GM19239 (cell line): Measurements from ENCODE around the gene TM4SF4.

- RRBS, result no CpG with 5 or more reads among the region's 7 CpGs
Measured at GRCh38 chr3:146152546-146153449, 8.2 kb downstream of the PLOD2 start.

DNA sequence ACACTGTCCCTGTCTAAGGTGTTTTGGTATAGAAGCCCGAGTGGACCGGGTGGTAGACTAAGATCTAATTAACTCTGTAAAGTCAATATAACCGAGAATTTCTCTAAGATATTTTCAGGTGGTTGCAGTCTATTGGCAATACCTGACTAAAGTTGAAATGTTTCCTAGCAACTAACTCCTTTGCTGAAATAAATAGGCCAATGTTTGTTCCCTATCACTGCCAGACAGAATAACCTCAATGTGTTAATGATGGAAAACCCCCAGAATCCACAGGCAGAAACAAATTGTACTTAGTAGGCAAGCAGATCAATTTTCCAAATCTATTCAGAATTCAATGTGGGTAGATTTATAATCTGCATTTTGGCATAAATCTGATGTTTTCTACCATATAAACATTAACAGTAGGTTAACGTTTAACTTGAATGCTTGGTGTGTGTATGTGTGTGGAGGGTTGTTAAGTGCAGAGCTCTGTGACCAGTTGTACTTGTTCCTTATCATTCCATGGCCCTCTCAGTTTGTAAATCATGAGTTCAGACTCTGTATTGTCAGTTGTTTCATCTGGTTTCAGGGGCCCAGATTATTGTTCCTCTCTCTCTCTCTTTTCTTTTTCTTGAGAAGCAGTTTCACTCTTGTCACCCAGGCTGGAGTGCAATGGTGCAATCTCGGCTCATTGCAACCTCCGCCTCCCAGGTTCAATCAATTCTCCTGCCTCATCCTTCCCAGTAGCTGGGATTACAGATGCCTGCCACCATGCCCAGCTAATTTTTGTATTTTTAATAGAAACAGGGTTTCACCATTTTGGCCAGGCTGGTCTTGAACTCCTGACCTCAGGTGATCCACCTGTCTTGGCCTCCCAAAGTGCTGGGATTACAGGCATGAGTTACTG lies 32.9 kb downstream of the PLSCR1 start:
- RRBS, result no CpG with 5 or more reads among the region's 6 CpGs

- RRBS, result no CpG with 5 or more reads among the region's 11 CpGs
Measured at GRCh38 chr3:147391628-147391949, 14.8 kb downstream of the ZIC4 start.

- RRBS, result 29% methylated on average over 15 of the region's 63 CpGs
Measured at GRCh38 chr3:147410559-147411375, 1.6 kb downstream of the ZIC1 start.

GRCh38 chr3:147411768-147412468 lies 2.8 kb downstream of the ZIC1 start:
- RRBS, result 21% methylated on average over 8 of the region's 24 CpGs

GRCh38 chr3:147681091-147681540 lies 272.0 kb downstream of the ZIC1 start:
- RRBS, result no CpG with 5 or more reads among the region's 6 CpGs

DNA sequence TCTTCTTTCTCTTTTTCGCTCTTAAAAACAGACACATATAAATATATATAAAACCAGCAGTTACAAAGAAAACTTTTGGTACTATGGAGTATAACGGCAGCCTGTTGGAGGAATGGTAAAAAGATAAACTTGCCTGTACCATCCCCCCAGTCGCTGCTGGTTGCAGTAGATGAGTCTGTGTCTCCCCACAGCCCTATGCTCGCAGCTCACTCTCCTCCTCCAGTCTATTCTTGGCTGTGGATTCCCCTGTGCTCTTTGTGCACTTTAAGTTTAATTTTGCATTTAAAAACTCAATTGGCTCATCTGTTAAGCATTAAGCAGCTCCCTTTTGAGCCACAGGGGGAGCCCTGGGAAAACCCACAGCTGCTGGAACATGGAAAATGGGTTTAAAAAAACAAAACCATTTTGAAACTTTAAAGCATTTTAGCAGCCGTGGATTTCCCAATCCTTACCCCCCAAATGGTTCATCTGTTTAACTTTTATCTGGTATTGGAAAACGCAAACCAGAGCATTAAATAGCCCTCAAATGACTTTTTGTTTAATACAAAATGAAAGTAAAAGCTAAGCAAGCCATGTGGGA lies 536.8 kb downstream of the ZIC1 start:
- RRBS, result no CpG with 5 or more reads among the region's 6 CpGs

GRCh38 chr3:148280701-148281006 lies 417.0 kb upstream of the AGTR1 start:
- RRBS, result 86% methylated on average over 5 of the region's 24 CpGs

GRCh38 chr3:148790874-148791248 lies 36.8 kb upstream of the CPB1 start:
- RRBS, result no CpG with 5 or more reads among the region's 1 CpG

DNA sequence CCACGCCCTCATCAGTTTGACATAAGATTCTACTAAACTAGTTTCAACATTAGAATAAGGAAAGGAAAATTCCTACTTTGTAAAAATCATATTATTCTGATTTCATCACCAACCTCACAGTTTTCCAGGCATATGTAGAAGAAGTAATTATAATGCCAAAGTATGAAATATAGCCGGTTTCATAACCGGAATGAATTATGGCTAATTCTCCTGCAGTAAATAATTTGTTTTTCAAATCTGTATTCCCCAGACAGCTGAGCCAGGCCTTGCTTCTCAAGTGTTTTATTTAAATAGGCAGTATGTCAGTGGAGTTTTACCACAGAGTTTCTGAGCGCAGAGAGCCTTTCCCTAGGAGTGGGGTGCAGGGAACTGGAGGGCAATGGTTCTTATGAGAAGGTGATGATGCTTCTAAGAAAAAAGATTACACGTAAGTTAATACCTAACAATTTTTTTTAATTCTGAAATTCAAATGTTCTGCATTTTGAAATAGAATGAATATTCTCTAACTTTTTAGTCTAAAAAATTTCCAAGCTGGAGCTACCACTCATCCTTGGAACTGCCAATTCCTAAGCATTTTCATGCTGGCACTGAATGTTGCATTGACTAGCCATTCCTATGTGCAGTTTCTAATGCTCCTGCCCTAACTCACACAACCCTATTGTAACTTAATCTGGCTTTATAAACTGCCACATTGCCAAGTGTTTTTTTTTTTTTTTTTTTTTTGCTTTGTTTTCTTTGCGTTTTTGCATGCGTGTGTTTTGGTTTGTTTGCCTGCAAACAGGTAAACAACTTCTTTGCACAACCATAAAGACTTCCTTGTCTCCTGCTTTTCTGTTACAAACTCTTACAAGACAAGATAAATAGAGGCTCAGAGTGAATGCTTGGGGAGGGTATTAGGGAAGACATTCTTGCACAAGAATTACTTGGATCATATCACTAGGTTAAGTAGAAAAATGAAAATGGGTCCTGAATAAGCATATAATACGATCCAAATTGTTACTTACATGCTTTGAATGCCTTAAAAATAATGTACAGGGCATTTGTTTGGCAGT lies 8.4 kb upstream of the CPA3 start:
- RRBS, result no CpG with 5 or more reads among the region's 8 CpGs

- RRBS, result no CpG with 5 or more reads among the region's 9 CpGs
Measured at GRCh38 chr3:148975059-148975740, 16.1 kb upstream of the GYG1 start.

DNA sequence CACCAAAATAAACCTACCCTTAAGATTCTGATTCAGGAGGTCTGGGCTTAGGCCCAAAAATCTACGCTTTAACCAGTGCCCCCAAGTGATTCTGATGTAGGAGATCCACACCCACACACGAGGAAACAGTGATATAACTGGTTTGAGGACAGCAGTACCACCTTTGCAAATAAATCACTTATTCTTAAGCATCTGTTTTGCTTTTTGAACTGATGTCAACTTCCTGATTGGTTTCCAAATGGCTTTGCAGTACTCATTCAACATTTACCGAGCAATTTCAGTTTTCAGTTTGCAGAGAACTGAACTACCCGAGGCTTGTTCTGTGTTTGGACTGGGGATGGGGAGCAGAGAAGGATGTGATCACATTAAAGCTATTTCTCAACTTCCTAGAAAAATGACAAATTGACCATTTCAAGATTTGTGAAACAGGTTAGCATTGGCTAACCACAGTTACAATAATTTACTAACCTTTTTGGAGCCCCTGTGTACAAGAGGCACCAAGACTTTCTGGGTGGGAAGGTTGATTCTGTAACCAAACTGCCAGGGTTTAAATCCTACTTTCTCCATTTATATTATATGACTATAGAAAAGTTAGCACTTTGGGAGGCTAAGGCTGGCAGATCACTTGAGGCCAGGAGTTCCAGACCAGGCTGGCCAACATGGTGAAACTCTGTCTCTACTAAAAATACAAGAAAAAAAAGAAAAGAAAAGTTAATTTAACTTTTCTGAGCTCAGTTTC lies 985 bp upstream of the GYG1 start:
- RRBS, result no CpG with 5 or more reads among the region's 4 CpGs

GRCh38 chr3:149200517-149200719 lies 21.2 kb downstream of the CP start:
- RRBS, result no CpG with 5 or more reads among the region's 4 CpGs

DNA sequence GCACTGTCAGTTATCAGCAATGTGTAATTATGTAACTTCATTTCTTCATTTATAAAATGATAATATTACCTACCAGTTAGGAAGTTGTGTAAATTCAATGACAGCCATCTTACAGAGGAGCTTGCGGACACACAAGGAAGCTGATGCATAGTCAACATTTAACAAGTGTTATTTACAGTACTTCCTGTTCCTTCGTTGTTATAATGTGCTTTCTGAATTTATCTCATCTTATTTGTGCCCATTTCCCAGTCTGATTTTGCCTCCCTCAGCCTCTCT lies 55.6 kb upstream of the CP start:
- RRBS, result no CpG with 5 or more reads among the region's 2 CpGs

- RRBS, result no CpG with 5 or more reads among the region's 7 CpGs
Measured at GRCh38 chr3:149376577-149377216, 752 bp downstream of the TM4SF1 start.

- RRBS, result no CpG with 5 or more reads among the region's 6 CpGs
Measured at GRCh38 chr3:149474361-149474975, at the start of gene TM4SF4. Gene TM4SF4, plus strand, starts transcription at chr3:149474697.

- RRBS, result no CpG with 5 or more reads among the region's 2 CpGs
Measured at GRCh38 chr3:149590643-149591058, 67.2 kb downstream of the WWTR1 start.

DNA sequence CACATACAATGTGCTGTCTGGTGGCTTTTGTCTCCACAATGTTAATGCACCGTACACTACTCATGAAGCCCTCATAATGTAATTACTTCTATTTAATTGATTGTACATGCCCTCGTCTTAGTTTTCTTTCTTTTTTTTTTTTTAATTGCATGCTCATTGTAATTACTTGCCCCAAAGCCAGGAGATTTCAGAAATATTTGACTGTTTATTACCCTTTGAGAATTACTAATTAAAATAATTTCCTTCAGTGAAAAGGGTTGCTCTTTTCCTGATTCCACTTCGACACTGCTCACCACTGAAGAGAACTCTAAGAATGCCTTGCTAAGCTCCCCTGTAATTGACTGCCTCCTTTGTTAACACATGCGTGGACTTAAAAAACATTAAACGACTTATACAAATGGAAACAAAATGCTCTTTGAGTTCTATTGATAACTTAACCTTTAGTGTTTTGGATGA lies 64.5 kb downstream of the WWTR1 start:
- RRBS, result no CpG with 5 or more reads among the region's 5 CpGs

DNA sequence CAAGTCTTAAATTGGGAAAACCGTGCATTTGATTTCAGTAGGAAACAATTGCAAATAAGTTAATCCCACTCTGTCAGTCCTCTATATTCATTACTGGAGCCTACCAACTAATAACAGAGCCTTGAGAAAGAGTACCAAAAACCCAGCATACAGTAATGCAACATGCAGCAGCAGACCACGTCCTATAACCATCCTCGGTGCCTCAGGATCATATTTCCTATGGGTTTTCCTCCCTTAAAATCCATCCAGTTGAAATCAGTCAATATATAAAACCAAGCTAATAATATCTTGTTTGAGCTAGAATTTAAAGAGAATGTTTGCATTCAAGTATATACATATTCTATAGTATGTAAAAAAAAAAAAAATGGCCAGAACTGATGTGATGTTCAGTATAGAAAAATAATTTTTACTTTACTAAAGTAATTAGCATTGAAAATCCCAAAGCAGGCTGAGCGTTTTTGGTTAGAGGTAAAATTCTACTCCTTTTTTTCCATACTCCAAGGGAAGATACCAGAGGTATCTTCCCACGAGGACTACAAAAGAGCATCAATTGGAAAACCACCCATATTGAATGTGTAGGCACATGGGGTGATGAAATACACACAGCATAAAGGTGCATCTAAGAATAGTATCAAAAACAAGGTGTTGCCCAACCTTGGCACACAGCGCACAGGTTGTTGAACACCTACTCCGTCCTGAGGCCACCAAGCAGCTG lies 31.5 kb downstream of the WWTR1 start:
- RRBS, result no CpG with 5 or more reads among the region's 7 CpGs